ENCODE measurements around the genes YES1 and MYOM1.

- PRO-cap = no peak
Measured at GRCh38 chr18:136311-136934, 21.9 kb upstream of the USP14 start.

DNA sequence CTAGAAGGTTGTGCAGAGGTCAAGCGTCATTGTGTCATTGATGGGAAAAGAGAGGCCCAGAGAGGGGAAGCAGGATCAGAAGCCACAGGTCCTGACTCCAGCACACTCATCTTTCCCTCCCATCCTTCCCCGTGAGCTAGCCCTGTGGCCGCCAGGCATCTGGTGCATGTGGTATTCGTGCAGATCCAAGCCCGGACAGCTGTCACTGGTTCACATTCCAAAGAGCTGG is 94.0 kb upstream of the THOC1 start:
- PRO-cap = no peak

- PRO-cap = no peak
Measured at GRCh38 chr18:494567-495081, 5.9 kb downstream of the COLEC12 start.

GRCh38 chr18:668013-669366 is 11.0 kb downstream of the TYMS start:
- PRO-cap = no peak

- PRO-cap = no peak
Measured at GRCh38 chr18:690543-690889, 21.9 kb downstream of the ENOSF1 start.

DNA sequence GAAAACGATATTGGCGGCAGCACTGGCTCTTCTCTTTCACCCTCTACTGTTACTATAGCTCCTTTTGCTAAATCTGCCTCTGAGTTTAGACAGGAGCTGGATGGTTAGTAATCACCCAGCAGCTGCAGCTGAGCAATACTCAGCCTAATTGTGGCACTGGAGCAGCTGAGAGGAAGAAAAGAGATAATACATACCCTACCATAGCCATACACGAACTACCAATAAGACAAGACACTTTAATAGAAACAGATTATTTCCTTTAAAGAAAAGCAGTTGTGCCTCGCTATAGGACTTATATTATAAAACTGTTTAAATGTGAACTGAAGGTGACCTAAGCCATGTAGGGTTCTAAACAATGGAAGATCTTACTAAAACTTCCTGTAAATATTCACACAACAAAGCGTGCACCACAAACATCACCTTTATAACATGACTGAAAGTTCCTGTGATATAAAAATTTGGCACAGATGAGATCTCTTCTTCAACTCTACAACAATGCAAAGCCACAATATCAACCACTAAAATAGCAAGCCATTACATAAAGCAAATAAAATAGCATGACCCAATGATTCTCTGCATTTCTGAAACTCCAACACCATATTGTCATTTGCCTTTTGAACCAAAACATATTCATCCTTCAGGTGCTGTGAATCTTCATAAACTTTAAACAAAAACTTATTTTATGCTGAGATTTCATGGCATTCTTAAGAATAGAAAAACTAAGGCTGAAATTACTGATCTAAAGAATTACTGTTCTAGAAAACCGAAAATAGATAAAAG is 3.6 kb downstream of the YES1 start:
- PRO-cap = no peak

DNA sequence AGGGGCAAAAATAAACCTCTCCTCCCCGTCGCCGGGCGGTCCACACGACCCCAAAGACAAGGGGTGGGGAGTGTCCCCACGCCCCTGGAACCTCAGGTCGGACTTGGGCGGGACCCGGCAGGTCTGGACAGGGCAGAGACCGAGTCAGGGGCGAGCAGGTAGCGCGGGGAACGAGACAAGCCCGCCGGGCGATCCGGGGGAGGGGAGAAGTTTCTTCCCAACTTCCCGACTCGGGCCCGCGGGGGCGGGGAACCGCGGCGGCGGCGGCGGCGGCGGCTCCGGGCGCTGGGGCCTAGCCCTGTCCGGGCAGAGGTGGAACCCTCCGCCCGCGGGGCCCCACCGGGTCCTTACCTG is 302 bp downstream of the YES1 start:
- PRO-cap = no peak

- PRO-cap = unidirectional peak, minus-strand start at chr18:812753
Measured at GRCh38 chr18:812183-812822, at the start of gene YES1. YES1 (minus strand) TSS chr18:812242.

GRCh38 chr18:2351038-2351424 is 220.3 kb downstream of the METTL4 start:
- PRO-cap = no peak

DNA sequence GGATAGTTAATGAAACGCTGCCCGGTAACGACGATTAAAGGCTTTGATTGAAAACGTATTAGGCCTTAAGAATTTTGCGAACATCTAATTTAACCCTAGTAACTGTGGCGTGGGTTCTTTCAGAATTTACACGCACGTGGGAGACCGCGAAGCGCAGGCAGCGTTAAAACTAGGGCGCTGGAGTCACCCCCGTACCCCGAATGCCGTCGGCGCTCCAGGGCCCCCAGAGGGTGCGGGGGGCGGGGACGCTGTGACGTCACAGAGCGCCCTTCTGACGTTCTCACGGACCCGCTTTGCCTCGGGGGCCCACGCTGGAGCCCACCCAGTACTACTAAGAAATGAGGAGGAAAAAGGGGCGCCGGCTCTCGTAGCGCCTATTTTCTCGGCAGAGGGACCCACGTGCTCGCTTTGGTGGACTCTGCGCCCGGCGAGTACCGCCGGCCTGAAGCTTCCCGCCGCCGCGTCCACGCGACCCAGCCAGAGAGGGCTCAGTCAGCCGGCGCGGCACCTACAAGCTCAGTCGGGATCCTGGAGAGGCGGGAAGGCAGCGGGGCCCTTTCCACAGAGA is 537 bp upstream of the SMCHD1 start:
- PRO-cap = bidirectional peak, plus-strand start at position 519 of the sequence, minus-strand start at position 202 of the sequence

DNA sequence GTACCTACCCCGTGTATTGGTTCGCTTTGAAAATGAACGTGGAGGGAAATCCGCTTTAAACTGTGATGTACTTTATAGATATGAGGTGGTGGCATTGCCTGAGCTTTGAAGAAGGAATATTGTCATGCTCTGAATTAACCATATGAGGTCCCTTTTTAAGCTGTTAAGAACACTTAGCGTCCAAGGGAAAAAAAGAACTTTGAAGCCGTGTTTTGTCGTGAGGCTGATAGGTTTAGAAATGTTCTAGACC is 1.3 kb downstream of the SMCHD1 start:
- PRO-cap = no peak

GRCh38 chr18:2658034-2658486 is 2.5 kb downstream of the SMCHD1 start:
- PRO-cap = no peak

- PRO-cap = no peak
Measured at GRCh38 chr18:2673180-2673454, 17.6 kb downstream of the SMCHD1 start.

- PRO-cap = no peak
Measured at GRCh38 chr18:2705390-2706045, 50.0 kb downstream of the SMCHD1 start.

DNA sequence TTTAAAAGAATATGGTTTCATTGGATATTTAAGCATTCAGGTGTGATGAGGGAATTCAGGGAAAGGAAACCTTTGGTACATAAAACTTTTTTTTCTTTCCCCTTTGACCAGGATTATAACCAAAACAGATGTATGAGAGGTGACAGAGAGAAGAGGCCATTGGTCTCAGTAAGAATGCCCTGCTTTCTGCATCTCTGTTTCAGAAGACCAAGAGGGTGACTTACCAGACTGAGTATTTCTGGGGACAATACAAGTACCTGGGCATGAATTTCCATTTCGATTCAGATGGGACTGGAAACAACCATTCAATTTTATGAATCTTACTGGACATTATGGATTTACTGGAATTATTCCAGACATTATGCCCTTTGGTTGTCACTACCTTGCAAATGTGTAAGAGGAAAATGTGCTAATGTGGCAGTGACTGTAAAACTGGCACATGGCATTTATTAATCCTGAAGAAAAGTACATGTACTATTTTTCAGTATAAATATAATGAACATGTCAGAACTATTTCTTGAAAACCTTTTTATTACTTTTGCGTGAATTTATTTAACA is 44.3 kb upstream of the EMILIN2 start:
- PRO-cap = no peak

- PRO-cap = no peak
Measured at GRCh38 chr18:2874766-2875944, 28.3 kb downstream of the EMILIN2 start.

DNA sequence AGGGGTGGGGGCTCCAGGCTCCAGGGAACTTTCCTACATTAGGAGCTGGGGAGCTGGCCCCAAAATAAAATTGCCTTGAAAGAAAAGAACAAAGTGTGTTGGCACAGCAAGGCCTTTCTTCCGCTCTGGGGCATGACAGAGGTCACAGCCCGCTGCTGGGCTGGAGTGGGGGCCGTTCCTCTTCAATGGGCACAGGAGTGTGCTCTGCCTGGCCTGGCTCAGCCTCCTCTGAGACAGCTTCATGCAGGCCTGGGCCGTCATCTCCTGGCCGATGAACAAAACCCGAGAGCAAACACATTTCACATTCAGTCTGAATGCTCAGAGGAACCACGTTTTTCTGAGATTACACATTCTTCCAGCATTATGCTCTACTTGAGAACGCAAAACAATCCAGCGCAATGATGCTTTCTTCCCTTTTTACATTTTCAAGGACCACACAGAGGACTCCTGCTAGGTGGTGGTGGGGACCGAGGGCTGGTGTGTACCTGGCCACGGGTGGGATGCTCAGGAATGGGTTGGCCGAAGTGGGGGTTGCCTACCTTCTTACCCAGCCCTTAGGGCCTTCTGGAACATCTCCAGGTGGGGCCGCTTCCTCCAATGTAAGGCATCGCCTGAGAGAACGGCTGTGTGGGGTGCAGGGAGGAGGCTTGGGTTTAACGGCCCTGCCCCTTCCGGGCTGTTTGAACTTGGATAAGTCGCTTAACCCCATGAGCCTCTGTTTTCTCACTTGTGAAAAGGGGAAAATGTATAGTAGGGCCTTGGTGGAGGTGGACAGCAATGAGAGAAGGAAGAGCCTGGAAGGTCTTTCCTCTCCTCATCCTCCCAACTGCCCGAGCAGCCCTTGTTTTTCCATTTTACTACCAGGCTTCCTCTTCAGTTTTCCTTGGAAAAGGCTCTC is 34.9 kb downstream of the EMILIN2 start:
- PRO-cap = no peak

DNA sequence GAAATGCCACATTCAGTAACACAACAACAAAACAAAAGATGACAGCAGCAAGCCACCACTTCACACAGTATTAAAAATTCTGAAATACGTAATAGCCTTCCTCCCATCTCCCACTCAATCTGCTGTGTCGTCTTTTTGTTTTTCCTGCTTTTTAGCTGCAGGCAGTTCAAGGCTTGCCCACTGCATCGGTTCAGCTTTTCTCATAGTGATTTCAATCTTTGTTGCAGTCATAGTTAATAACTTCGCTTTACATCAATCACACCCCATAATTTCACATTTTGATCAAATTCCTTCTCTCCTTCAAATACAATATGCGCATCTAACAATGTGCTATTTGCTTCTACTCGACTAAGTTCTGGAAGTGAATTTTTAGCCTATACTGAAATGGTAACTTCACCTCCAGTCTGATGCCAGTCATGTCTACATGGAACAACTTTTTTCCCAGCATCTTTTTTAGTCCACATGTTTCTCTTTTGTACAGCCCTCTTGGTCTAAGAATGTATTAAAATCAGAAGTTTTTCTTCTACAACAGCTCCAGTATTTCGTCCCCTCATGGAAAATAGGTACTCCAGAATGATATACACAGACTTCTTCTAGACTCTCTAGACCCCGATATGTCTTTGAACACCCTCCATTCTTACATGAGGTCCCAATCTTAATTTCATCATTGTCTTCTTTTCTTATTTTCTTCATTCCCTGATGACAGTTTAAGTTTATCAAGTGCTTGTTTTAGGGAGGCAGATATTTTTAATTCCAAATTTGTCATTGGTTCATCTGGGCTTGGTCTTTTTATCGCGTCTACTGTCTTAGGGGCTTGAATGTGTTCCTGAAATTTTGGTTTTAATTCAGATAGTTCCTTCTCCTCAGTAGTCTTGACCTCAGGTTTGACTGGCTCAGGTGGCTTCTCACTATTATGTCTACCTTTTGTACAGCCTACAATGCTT is 67.2 kb downstream of the LPIN2 start:
- PRO-cap = no peak

GRCh38 chr18:3114088-3114566 is 101.2 kb upstream of the LPIN2 start:
- PRO-cap = no peak

- PRO-cap = no peak
Measured at GRCh38 chr18:3219148-3220176, at the start of gene MYOM1. MYOM1 (minus strand) TSS chr18:3219968.

Data from neutrophil (primary cell).